LHCN-M2 (cell line): ENCODE results near the gene SLC15A1.

GRCh38 chr13:98394863-98395472 lies 181.9 kb downstream of the STK24 start:
- RAMPAGE, long total RNA, result no peak

- RAMPAGE, long total RNA, result no peak
These were observed 136.5 kb downstream of the STK24 start for GRCh38 chr13:98440503-98440704.

DNA sequence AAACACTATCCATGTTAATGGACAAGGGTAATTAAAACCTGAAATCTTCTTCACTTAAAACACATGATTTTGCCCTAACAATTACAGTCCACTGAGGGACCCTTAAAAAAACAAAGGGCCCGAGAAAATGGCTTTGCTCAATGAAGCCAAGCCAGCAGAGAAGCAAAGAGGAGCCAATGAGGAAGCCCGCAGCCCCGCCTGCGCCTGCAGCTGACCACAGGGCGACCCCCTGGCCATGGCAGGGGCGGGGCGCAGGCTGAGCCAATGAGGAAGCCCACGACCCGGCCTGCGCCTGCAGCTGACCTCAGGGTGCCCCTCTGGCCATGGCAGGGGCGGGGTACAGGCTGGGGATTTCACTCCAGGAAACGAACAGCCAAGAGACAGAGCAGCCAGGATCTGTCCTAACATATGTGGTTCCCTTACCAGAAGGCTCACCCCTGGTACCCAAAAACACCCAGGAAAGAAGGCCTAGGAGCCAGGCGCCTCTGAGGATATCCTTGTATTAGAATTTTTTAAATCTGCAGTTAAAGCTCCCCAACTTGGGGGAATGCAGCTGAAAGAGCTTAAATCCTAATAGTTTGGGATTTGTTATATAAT lies 101.4 kb downstream of the STK24 start:
- RAMPAGE, long total RNA, result no peak

DNA sequence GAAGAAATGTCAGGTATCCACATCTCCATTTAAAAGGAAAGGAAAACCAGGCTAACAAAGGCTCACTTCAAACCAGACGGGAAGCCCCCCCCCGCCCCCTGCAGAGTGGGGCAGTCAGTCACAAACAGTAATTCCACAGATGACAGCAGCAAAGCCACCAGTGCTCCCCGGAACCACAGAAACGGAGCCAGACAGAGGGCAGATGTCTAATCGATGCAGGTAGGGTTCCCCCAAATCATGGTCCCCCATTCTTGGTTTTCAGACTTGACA lies 100.8 kb downstream of the STK24 start:
- RAMPAGE, long total RNA, result no peak

DNA sequence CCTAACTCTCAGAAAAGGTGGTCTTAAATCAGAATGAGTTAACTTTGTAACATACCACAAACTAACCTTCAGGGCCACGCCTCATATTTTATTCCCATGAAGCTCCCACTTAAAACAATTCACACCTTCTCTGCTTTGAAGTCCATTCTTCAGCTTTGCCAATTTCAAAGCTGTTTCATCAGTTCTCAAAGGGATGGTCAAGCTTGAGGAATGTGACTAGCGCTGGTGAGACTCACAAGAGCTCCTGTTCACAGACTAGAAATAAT lies 68.3 kb downstream of the STK24 start:
- RAMPAGE, long total RNA, result no peak

DNA sequence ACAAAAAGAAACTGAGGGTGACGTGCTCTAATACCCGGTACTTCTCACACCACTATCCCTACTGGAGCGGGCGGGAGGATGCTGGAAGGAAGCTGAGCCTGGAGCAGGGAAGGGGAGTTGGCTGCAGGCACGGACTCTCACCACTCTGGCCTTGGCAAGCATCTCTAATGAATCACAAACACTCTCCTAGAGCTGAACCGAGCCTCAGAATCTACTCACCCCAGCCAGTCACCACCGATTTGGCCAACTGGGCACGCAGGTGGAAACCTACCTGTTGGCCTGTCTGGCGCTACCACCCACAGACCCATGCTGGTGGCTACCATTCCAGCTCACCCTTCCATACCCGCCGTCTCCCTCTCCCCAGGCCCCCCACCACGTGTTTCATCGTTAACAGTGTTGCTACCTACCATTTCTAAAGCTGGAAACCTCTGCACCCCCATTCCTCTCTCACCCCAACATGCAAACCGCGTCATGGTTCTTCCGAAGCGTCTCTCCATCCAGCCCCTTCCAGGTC lies 48.0 kb downstream of the STK24 start:
- RAMPAGE, long total RNA, result no peak

DNA sequence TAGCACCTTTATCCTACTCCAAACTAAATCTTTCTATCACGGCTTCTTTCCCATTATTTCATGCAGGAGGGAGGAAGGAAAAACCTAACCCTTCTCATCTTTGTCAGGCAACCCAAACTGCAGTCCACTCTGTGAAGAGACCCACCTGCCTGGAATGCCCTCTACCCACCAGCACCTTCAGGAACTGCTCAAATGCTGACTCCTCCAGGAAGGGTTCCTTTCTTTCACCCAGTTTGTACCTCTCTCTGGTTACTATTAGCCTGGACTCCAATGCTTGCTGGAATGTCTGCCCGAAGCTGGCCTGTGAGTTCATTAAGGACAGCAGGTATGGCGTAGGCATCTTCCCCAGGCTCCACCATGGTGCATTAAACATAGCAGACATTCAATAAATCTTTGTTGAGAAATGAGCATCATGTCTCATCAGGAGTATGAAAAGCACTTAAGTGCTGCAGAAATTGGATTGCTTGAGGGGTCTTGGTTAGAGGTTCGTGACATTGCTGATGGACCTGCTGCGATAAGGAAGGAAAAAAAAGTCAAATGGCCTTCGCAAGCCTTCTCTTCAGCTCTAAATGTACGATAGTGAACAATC lies 25.3 kb downstream of the STK24 start:
- RAMPAGE, long total RNA, result no peak

- RAMPAGE, long total RNA, result no peak
These were observed 8.8 kb downstream of the STK24 start for GRCh38 chr13:98568211-98568442.

DNA sequence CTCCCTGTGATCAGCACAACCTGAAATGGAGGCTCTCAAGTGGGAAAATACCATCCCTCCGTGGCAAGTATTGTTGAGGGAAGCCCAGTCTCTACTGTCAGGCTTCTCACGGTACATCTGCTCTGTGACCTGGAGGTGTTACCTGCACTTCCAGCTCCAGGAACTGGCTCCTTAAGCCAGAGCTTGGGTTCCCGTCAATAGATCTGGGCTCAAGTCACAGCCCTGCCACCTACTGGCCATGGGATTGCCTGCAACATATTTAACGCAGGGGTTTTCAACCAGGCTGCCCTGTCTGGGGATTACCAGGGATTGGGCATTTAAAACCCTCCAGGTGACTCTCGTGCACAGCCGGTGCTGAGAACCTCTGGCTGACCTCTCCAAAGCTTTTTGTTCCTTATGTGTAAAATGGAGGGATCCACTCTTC lies 76.5 kb upstream of the STK24 start:
- RAMPAGE, long total RNA, result no peak

DNA sequence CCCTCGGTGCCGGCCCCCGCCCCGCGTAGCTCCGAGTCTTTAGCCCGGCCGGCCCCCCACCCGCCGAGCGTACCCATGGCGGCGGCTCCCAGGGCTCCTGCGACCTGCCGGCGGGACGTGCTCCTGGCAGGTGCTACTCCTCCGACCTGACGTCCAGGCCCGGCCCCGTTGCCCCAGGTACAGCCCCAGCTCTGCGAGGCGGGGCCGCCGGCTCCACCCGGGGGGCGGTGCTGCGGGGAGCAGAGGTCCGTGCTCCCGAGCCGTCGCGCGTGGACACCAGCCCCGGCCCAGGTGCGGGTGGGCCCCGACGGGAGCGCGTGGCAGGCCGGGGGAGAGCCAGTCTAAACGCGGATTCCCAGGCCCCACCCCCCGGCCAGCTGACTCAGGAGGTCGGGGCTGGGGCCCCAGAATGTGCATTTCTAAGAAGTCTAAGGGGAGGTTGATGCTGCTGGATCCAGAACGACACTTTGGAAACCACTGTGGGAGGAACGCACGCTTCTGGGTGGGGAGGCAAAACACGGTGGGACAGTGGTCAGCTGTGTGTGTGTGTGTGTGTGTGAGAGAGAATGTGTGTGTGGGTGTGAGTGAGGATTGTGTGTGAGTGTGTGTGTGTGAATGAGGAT lies at the start of gene SLC15A1:
TSS of gene SLC15A1 (minus strand) at position 151 of the 623 bp plus-strand sequence.
- RAMPAGE, long total RNA, result no peak

DNA sequence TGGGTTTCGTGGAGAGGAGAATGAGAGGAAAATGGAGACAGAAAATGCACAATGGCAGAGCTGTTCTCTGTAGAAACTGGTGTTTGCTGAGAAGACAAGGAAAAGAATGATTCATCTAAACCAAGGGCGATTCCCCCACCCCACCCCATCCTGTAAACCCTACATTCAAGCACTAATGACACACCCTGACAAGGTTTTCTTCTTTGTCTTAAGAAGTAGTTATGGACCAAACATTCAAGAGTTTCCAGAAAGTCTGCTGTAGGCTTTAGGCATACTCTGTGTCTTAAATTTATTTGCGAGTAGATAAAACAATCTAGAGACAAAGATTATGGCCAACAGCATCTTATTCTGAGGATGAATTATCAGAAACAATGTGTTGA lies 68.8 kb downstream of the DOCK9 start:
- RAMPAGE, long total RNA, result no peak

DNA sequence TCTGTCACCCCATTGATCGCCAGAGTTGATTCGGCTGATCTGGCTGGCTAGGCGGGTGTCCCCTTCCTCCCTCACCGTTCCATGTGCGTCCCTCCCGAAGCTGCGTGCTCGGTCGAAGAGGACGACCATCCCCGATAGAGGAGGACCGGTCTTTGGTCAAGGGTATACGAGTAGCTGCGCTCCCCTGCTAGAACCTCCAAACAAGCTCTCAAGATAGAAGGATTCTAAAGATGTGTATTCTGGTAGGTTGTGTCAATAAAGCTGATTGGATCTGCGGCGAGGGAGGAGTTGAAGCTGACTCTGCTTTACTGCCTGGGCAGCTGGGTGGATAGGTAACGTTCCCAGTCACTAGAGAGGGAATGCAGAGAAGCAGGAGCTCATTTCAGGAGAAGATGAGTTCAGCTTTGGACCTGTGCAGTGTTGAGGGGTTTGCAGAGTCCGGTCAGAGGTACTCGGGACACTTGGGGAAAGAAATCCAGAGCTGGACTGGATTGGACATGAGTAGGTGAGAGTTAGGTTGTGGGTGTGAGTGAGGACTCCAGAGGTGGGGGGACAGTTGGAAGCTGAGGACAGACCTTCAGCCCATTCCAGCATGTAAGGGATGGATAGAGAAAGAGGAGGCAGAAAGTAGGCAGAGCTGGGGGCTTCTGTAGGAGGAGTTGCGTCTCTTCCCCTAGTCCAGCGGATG lies 5.2 kb downstream of the UBAC2 start:
- RAMPAGE, long total RNA, result no peak

GRCh38 chr13:99228575-99229490 lies 28.2 kb downstream of the UBAC2 start:
- RAMPAGE, long total RNA, result no peak

GRCh38 chr13:99256344-99257101 lies 1.7 kb downstream of the GPR18 start:
- RAMPAGE, long total RNA, result no peak

DNA sequence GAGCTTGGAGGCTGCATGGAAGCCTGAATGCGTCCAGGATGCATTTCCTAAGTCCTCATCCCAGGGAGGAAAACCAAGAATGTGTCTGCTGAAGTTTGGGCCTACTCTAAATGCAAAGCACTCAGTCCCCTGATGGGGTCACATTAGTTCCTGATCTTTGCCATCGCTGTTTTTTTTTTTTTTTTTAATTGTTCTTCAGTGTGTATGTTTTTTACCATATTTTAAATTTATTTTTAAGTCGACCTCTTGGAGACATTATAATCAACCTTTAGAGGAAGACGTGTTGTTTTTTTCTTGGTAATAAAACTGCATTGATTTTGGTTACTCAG lies 6.6 kb upstream of the GPR18 start:
- RAMPAGE, long total RNA, result no peak

DNA sequence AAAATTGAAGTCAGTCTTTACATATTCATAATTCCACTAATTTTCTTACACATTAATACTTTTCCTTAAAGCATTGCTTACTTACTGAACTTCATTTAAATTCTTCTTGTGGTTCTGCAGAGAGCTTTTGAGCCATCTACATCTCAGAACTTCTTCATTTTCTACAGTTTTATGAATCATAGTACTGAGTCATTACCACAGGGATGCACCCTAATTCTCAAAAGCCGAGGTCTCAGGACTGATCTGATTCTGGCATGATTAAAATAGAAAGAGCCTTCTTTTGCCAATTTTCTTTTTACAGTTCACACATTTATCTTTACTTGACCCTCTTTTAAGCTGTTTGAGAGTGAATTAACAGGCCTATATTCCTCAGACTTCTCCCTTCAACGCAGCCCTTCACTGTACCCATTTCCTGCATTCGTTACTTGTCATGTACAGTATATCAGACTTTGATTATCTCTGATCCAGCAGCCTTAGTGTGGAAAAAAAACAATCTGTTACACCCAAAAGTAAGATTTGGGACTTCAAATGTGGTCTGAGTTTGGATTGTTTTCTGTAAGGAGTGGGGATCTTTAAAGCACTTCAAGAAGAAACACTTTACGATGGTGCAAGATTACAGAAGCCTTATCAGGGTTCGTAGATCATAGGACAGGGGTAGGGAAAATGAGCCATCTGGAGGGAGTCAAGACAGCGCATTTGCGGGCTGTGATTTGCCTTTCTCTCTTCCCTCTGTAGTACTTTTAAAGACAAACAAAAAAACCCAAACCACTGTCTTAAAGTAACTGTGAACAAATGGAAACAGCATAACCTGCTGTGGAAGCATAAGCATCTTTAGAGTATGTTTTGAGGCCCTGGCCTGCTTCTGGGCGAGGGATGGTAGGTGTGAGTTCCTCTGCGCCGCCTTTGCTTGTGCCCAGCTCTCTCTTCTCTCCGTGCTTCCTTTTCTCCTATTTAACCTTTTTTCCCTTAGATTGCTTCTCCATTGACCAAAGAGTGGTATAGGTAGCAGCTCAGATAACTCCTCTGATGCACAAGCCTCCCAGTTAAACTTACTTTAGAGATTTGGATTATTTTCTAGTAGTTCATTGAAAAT lies 15.3 kb upstream of the GPR183 start:
- RAMPAGE, long total RNA, result no peak

DNA sequence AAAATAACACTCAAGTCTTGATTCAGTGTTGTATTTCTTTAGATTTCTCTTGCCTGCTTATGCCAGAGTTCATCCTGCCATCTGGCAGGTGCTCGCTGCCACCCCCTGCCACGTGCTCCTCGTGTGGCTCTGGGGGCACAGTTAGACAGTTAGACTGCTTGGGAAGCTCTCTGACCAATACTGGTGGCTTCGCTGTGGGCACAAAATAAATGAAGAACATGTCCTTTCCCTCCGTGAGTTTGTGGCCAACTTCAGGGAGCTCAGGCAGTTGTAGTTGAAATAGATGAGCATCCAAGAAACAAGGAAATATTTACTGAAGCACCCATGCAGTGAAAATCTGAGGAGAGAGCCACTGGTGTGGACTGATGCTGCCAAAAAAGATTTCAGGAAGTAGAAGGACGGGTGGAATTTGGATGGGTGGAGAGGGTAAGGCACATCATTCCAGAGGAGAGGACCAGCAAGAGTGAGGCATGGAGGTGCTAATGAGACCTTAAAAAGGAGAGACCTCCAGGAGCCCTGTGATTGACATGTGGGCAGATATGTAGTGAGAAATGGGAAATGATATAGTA lies 37.5 kb upstream of the GPR183 start:
- RAMPAGE, long total RNA, result no peak

DNA sequence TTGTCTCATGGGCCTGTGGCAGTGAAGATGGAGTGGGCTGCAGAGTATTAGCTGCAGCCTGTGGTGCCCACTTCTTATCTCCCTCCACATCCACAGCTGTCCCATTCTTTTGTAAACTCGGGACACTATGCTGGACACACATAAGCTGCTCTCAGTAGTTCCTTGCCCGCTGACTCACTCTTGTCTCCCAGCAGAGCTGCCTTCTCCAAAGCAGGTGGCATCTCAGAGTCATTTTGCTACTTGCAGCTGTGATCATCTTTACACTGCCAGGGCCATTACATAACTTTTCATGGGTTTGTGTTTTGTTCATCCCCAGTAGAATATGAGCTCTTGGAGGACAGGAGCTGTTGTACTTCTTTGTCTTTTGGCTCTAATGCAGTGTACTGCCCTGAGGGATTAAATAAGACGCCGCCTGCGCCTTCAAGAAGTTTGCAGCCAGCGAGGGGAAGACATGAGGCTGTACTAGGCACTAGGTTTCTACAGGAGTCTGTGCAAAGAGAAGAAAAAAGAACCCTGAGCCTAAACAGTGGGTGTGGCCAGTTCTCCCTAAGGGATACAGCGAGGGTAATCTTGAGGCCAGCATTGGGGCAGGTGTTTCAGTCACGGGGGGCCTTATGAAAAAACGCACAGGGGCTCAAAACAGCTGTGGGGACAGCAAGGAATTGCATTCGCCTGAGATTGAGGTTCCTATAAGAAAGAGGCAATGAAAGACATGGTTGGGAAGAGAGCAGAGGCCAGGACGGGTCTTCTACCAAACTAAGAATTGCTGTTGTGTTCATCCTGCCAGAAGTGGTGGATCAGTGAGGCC lies 40.8 kb upstream of the GPR183 start:
- RAMPAGE, long total RNA, result no peak

- RAMPAGE, long total RNA, result no peak
These were observed 47.9 kb upstream of the GPR183 start for GRCh38 chr13:99355106-99355486.

GRCh38 chr13:99385616-99386304 lies 78.6 kb upstream of the GPR183 start:
- RAMPAGE, long total RNA, result no peak